Heart (tissue), 3 donors: Measurements from ENCODE around the genes TRAPPC2, ASB11 and PIR.

- RAMPAGE, long total RNA, 2 experiments: no peak in any of the 2 experiments
Measured at GRCh38 chrX:11766375-11766952, 8.4 kb downstream of the MSL3 start.

- RAMPAGE, long total RNA, 2 experiments: no peak in any of the 2 experiments
Measured at GRCh38 chrX:12138534-12139058, 323 bp downstream of the FRMPD4 start.

- RAMPAGE, long total RNA, 2 experiments: no peak in any of the 2 experiments
Measured at GRCh38 chrX:12957318-12957527, 17.7 kb upstream of the TMSB4X start.

DNA sequence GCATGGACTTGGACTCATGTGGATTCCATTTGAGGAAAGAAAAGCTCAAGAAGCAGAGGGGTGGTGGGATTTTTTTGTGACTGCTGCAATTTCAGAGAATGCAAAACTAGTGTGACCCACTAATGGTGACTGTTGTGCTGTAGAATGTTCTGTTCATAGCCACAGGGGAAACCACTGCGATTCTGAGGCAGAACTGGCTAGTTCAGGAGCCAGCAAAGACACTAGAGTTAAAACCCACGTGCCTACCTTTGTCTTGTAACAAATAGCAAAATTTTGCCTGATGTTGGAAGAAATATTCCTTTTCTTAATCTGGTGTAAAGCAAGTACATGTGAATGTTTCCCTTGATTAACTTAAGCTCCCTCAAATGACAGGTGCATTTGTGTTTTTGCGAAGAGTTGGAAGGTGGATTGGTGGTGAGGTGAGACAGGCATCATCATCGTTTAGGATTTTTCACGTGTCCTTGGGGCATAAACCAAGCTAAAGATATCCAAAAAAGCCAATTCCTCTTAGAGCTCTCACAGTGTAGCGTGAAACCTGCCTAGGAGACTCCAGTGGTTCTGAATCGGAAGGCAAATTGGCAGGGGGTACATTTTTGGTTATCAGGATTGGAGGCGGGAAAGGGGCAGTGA, 38.0 kb upstream of the FAM9C start:
- RAMPAGE, long total RNA, 2 experiments: no peak in any of the 2 experiments

- RAMPAGE, long total RNA, 2 experiments: no peak in any of the 2 experiments
Measured at GRCh38 chrX:13085462-13085872, 41.0 kb upstream of the FAM9C start.

GRCh38 chrX:13167214-13167875, 122.9 kb upstream of the FAM9C start:
- RAMPAGE, long total RNA, 2 experiments: no peak in any of the 2 experiments

- RAMPAGE, long total RNA, 2 experiments: no peak in any of the 2 experiments
Measured at GRCh38 chrX:13201643-13202194, 118.1 kb downstream of the ATXN3L start.

DNA sequence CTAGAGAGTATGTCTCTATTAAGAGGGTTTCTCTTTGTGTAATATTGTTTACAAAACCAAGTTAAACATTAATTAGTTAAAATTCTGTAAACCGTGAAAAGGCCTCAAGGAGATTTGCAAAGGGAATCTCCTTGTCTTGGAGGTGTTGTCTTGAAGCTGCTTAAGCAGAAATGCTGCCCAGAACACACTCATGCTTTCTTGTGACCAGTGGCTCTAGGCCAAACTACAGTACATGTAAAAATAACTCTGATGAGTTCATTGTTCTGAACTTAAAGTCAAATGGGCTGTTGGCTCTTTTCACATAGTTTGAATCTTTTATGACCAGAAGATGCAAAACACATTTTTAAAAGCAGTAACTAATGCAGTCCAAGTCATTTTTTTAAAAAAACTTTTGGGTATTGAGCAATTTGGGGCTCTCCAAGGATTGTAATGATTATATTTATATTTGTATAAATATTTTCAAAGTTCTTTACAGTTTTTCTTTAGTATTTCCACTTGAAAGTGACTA, 112.6 kb upstream of the ATXN3L start:
- RAMPAGE, long total RNA, 2 experiments: no peak in any of the 2 experiments

- RAMPAGE, long total RNA, 2 experiments: no peak in any of the 2 experiments
Measured at GRCh38 chrX:13646060-13646259, 7.0 kb upstream of the TCEANC start.

DNA sequence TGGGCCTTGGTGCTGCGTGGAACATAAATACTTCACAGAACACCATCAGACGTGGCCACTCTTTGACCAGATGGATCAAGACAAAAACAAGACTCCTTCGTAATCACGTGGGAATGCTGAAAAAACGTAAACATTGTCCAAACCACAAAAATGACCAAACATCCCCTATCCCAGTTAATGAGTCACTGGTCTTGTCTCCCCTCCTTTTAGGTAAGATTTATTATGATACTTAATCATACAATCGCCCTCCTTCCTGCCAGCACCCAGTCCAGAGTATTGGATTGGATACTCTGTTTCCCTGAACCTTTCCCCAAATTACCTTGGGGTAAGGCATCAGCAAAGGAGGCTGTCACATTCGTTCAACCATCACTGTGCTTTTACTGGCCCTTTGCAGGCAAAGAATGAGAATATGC, 636 bp upstream of the TCEANC start:
- RAMPAGE, long total RNA, 2 experiments: no peak in any of the 2 experiments

GRCh38 chrX:13733872-13734965, at the start of gene TRAPPC2:
TSS of gene TRAPPC2 (minus strand) at chrX:13734620.
- RAMPAGE, long total RNA, 2 experiments: start-site peak on the minus strand in 2 of 2 experiments, at chrX:13734542-13734621 at its widest, 44 to 309 reads per replicate

- RAMPAGE, long total RNA, 2 experiments: no peak in any of the 2 experiments
Measured at GRCh38 chrX:13749131-13749570, 14.6 kb downstream of the OFD1 start.

DNA sequence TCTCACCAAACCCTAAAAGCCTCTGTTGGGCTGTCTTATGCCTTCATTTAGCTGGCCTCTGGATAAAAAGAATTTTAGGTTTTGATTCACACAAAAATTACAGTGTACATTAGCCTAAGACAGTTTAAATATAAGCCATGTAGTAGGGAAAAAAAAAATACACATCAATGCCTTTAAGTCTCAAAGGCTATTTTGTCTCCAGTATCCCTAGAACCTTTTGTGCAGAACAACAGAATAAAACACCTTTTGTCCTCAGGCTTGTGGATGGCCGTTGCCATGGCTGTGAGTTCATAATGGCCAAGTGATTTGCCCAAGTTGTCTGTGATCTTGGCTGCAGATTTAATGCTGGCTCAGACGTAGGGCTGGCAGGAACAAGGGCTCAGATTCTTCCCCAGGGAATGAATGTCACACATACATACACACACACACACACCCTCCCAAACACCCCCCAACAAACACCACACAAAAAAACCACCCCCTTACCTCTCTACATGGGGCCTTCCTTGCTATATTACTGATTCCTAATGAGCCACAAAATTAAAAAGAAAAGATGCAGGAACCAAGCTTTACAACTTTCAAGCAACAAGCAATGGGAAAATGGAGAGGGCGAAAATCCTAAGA, 25.3 kb downstream of the GPM6B start:
- RAMPAGE, long total RNA, 2 experiments: no peak in any of the 2 experiments

GRCh38 chrX:13911618-13911994, 94.7 kb upstream of the GPM6B start:
- RAMPAGE, long total RNA, 2 experiments: no peak in any of the 2 experiments

GRCh38 chrX:13937984-13939044, 91.4 kb downstream of the GEMIN8 start:
- RAMPAGE, long total RNA, 2 experiments: start-site peak on the minus strand in 1 of 2 experiments, at chrX:13938638-13938683 at its widest, 19 reads per replicate

DNA sequence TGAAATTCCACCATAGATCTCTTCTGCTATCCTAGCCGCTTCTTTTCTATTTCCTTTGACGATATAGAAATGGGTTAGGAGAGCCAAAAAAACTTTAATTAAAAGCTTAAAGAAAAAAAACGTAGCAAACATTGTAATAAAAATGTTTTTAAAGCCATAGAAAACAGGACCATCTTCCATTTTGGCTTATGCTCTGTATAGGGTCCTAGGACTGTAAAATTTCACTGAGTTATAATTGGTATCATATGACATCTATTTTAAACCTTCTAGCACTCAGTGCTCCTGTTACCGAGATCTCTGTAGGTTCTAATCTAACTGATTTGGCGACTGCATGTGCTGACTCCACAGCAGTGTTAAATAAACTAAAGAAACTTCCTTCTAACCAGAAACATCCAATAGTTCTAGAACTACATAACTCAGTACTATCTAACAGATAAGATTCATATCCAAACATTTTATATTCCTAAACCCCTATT, at the start of gene ASB11:
ASB11 (minus strand) TSS at position 215 of the 476 bp plus-strand sequence.
- RAMPAGE, long total RNA, 2 experiments: no peak in any of the 2 experiments

- RAMPAGE, long total RNA, 2 experiments: start-site peak on the minus strand in 1 of 2 experiments, at chrX:15493255-15493307 at its widest, 529 reads per replicate
Measured at GRCh38 chrX:15493021-15494251, at the start of gene PIR. TSS of gene PIR (minus strand) at chrX:15493333.

- RAMPAGE, long total RNA, 2 experiments: no peak in any of the 2 experiments
Measured at GRCh38 chrX:15694801-15695590, 30.4 kb upstream of the CLTRN start.

DNA sequence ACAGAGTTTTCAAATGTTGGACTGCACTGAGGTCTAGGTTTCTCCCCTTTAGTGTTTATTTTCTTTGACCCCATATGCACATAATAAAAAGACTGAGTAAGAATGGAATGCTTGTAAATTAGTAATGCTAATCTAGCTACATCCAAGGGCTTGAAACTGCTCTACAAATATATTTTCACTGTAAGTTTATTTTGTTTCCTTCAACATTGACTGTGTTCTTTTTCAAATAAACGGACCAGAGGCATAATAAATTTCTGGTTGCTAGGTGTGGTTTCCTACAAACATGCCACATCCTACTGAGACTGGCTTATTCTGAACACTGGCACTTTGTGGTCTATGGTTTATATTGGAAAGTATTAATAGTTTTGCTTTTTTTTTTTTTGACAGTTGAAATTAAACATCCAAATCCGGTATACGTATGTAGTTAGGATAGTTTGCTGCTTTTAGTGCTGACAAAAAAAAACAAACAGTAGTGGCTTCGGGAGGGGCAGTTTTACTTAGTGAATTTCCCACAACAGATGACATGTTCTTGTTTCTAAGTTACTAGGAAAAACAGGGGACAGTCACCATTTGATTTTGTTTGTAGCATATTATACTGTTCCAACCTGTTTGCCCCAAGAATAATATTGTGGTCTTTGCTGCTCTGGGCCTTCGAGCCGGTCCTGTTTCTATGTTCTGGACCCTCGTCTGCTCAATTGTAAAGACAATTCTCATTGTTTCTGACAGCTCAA, 13.3 kb downstream of the CA5B start:
- RAMPAGE, long total RNA, 2 experiments: no peak in any of the 2 experiments

DNA sequence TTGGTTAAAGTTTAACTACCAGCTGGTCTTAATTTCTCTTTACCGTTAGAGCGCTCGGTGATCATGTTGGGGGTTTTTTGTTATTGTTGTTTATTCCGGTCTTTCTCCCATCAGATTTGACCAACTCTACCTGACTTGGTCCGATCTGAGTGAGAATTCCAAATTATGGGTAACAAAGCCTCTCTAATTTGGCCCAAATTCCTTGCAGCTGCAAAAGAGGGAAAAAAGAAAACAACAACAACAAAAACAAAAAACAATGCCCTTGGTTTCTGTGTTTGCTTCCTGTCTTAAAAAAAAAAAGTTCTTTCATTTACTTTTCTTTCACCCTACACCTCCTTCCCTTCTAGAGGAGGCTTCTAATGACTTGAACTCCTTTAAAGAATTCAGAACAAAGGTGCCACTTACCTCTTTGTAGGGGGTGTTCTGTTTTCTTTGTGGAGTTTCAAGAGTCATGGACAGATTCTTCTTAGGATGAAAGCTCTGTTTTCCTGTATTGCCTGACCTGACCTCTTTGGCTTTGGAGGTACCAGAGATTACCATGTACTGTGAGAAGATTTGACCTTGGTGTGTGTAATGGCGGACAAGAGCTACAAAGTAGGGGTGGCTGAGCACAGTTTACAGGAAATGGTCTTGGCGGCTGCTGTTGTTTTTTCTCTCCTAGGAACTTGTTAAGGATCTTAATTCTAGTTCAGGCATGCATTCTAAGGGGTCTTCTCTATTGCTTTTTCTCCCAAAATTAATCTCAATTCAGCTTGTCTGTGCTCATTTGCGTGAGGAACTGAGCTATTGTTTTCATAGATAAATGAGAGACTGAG, 72.4 kb upstream of the S100G start:
- RAMPAGE, long total RNA, 2 experiments: no peak in any of the 2 experiments